HTERT-HM (cell line): ENCODE results near the genes CACNG5 and HELZ.

DNA sequence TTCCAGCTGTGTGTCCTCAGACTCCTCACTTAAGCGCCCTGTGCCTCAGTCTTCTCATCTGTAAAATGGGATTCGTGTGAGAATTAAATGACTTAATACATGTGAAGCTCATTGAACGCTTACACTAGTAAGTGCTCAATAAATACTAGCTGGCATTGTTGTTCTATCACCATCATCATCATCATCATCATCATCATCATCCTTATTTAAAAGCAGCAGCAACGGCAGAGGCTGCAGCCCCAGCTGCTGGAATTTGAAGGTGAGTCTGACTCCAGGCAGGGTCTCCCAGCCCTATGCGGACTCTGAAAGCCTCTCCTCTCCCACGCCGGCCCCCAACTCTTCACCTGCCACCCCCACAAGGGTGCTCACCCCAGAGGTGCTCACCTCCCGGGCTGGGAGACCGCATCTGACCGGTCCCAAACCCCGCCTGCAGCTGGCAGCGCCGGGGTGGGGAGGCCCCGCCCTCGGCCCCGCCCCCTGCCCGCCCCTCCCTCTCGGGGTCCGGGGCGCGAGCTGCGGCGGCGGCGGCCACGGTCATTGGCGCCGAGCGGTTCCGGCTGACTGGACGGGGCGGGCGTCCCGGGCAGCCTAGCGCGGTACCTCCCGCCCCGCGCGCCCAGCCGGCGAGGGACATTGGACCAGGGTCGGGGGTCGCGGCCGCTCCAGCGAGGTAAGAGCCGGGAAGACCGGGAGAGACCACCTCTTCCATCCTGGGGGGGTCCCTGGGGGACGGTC, at the start of gene CACNG5:
TSS of gene CACNG5 (plus strand) at position 537 of the 735 bp plus-strand sequence.
- RRBS, result 5% methylated on average over 35 of the region's 50 CpGs

- RRBS, result no CpG with 5 or more reads among the region's 16 CpGs
Observed at GRCh38 chr17:67043287-67043800, 1.0 kb upstream of the CACNG1 start.

- RRBS, result no CpG with 5 or more reads among the region's 6 CpGs
Observed at GRCh38 chr17:67074268-67075412, 30.3 kb downstream of the CACNG1 start.

DNA sequence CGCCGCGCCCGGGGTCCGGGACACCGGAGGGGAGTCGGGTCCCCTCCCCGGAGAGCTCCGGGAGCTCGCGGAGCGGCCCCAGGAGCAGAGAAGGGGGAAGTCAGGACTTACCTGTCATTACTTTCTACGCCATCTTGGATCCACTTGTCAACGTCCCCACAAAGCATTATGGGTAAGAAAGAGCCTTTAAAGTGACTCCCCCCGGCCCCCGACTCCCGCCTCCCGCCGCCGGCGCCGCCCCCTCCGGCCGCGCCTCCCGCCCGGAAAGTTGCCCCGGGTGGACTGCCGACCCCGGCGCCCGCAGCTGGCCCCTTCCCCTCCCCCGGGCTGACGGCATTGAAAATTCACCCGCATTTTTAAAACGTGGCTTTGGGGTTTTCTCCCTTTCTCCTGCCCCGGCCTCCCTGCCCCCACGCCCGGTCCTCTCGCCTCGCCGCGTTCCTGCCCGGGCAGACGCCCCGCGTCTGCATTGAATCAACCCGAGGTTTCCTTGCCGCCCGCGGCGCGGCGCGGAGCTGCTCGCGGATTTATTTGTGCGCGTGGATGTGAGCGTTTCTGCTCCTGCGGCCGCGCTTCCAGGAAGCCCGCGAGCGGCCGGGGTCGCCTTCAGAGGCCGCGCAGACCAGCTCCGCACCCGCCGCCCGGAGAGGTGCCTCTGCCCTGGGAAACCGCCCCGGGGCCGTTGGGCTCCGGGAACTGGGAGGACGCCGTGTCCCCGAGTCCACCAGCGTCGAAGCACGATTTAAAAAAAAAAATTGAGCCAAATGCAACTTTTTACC, at the start of gene HELZ:
TSS of gene HELZ (minus strand) at position 160 of the 779 bp plus-strand sequence.
- RRBS, result under 1% methylated on average over 17 of the region's 84 CpGs

DNA sequence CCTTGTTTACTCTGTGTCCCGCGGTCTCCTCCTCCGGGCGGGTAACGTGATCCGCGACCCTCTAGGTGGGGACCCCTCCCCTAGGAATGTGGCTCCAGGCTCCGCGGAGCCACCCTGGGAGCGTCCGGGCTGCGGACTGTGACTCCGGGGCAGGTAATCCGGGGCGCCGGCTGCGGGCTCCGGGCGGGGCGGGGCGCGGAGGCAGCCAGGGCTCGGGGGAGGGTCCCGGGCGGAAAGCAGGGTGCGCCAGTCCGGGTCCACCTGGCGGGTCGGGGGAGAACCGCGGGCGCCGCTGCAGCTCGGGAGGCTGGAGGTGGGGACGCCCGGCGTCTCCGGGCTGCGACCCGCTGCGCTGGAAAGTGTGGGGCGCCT, 806 bp upstream of the HELZ start:
- RRBS, result 4% methylated on average over 32 of the region's 42 CpGs

DNA sequence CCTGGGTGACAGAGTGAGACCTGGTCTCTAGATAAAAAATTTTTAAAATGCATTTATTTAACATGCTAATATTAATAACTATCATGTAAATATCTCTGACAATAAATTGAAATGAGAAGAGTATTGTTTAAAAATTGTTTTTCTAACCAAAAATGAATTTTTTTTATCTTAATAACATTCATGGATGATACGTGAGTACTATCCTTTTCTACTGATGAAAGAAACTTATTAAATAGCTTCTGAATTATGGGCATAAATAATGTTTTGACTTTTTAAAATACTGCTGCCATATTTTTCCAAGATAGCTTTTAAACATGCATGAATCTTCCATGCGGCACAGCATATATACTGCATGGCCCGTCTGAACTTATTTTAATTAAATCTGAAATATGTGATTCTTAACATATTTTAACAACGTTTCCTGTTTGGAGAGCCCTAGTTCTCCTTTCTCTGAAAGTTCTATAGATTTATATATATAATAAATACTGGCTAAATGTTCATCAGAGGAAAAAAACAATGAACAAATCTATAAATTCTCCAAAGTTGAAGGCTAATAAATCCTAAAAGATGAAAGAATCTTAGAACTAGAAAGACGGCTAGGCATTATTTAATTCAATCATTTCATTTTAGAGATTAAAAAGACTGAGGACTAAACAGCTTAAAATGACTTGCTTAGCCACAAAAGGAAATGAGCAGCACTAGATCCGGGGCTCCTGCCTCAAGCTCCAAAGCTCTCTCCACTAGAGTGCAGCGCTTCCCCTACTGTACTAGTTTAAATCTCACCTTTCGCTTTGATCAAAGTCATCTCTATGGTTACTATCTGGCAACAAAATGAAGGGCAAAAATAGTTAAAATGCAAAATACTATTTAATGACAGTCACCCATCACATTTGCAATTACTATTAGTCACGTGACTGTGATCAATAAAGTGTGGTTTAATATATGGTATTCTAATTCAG, 6.8 kb downstream of the PSMD12 start:
- RRBS, result no CpG with 5 or more reads among the region's 9 CpGs

GRCh38 chr17:67400140-67400668, 23.1 kb downstream of the PITPNC1 start:
- RRBS, result no CpG with 5 or more reads among the region's 6 CpGs

- RRBS, result no CpG with 5 or more reads among the region's 6 CpGs
Observed at GRCh38 chr17:67402208-67402563, 25.1 kb downstream of the PITPNC1 start.

DNA sequence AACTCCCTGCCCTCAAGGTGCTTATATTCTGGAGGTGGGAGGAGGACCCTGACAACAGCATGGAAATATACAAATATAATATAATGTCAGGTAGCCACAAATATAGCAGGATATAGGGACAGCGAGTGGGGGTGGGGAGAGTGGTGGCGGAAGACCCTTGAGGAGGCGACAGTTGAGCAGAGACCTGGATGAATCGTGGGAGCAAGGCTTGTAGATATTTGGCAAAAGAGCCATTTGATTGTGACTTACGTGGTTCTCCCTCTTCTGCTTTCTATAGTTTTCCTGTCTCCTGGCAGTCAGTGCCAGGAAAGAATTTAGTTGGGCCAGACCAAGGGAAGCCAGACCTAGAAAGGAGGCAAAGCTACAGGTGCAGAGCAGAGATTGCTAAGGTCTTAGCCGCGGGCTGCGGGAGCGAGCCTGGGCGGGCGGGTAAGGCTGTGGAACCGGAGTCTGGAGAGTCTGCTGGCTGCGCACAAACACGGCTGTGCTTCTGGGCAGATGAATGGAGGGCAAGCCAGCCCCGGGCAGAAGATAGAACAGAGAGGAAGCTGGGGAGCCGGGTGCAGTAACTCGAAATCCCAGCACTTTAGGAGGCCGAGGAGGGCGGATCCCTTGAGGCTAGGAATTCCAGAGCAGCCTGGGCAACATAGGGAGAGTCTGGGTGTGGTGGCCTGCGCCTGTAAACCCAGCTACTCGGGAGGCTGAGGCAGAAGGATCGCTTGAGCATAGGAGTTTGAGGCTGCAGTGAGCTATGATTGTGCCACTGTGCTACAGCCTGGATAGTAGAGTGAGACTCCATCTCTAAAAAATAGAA, 56.0 kb downstream of the PITPNC1 start:
- RRBS, result 94% methylated on average over 3 of the region's 22 CpGs

GRCh38 chr17:67444249-67444654, 67.2 kb downstream of the PITPNC1 start:
- RRBS, result no CpG with 5 or more reads among the region's 7 CpGs

DNA sequence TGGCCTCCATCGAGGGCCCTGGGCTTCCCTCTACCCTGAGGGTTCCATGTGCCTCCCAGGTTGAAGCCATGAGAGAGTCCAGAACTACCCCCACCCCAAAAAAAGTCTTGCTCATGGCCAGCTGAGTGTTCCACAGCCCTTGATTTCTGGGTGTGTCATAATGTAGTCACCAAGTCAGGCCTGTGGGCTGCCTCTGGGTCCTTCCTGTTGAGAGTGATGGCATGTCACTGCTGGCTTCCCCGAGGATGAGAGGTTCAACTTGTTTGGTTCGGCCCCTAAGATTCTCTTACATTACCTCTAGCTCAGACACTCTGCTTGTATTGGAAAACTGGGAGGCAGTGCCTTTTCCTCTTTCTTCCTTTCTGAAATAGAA, 100.7 kb downstream of the PITPNC1 start:
- RRBS, result no CpG with 5 or more reads among the region's 3 CpGs

DNA sequence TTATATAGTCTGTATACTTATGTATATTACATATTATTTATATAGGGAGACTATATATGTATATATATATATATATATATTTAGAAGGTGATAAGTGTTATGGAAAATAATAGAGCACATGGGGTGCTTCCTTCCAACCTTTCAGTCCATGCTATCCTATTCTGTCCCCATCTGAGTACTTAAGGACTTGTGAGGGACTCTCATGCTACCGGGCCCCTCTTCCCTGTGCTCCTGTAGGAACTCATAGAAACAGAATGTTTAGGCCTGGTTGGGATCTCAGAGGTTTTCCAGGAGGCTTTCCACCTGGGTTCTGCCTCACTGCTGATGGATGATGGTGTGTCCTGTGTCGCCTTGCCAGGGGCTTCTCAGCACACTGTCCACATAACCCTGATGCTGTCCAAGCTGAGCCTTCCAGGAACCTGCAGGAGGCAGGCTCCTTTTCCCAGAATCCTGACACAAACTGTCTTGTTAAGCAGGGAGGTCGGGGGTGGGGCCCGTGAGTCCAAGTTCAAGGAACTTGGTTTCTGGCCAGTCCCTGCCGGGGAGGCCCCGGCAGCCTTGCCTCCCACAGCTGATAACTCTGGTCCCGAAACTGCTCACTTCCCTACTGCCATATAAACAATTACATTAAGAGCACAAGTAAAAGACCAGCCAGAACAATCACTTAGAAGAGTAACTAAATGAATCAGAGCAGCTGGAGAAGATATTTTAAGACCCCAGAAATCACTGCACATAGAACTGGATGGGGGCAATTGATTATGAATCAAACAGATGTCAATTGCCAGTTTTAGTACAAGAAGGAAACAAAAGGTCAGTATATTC, 169.4 kb downstream of the PITPNC1 start:
- RRBS, result no CpG with 5 or more reads among the region's 7 CpGs

DNA sequence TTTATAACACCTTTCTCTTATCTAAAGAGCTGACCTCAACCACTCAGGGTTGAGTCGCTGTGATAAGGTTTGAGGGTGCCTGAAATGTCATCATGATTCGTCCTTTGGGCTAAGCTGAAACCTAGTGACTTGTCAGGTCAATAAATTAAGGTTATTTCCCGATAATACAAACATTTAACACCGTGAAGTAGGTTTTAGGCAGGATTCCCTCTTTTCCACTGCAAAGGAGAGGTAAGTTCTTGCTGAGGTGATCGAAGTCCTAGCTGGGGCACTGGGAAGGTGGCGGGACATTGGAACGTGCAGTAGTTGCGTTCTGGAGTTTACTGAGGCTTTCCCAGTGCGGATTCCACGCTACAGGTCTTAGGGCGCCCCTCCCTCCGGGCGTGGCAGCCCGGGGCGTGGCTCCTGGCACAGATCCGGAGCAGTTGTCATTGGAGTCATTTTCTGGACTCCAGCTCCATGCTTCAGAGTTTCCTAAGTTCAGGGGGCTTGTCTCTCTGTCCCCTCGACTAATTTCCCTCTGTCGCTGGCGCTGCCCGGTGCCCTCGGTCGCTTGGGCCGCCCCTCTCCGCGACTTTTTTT, 725 bp upstream of the BPTF start:
- RRBS, result 0% methylated on average over 4 of the region's 25 CpGs

DNA sequence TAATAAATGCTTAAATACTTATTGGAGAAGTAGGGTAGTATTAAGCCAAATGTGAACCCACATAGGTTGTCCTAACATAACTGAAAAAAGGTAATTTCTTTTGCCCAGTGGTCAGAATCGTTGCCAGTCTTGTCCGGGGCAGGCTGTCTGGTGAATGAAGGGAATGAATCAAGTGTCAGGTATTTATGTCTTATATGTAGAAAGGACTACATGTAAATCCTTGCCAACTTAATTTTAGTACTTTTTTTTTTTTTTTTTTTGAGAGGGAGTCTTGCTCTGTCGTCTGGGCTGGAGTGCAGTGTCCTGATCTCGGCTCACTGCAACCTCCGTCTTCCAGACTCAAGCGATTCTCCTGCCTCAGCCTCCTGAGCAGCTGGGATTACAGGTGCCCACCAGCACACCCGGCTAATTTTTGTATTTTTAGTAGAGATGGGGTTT, 2.4 kb downstream of the BPTF start:
- RRBS, result no CpG with 5 or more reads among the region's 7 CpGs

DNA sequence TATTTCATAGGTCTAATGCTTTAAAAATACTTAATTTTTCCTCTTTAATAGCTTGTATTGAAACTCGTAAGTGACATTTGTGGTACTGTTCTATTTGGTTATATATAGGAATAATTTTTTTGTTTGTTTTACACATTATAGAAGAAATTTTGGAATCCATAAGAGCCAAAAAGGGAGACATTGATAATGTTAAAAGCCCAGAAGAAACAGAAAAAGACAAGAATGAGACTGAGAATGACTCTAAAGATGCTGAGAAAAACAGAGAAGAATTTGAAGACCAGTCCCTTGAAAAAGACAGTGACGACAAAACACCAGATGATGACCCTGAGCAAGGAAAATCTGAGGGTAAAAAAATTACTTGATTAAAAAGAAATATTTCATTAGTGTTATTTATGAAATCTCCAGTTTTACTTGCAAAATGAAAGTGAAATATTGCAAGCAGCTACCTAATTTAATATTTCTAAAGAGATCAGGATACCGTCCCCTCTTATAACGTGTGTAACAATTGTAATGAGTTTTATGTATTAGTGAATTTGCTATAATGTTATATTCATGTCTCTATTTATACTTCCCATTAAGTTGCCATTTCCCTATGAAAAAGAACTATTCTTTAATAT, 49.5 kb downstream of the BPTF start:
- RRBS, result no CpG with 5 or more reads among the region's 4 CpGs

GRCh38 chr17:67893289-67893797, 68.0 kb downstream of the BPTF start:
- RRBS, result no CpG with 5 or more reads among the region's 4 CpGs

DNA sequence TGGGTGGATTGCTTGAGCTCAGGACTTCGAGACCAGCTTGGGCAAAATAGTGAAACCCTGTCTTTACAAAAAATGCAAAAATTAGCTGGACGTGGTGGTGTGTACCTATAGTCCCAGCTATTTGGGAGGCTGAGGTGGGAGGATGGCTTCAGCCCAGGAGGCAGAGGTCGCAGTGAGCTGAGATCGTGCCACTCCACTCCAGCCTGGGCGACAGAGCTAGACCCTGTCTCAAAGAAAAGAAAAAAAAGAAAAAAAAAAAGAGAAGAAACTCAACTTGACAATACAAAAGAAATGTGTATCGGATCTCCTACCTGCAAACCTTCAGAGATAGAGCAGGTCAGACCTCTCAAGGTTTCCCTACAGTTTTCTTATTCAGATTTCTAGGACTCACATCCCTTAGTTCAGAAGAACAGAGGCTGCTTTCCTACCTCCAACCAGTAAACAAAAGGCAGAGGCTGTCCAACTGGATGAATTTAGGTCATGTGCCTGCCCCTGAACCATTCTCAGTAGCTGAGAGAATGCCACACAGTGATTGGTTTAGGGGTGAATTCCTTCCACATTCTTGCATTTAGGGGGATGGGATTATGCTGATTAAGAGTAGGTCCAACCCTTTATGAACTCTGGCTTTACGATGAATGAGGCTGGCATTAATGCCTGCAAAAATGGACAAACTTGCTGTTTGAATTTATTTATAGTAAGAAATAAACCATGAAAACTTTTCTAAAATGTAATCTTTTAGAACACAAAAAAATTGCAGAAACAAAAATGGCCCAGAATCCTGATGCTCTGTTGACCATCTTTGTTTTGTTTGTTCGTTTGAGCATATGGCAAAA, 1.5 kb upstream of the KPNA2 start:
- RRBS, result no CpG with 5 or more reads among the region's 8 CpGs

DNA sequence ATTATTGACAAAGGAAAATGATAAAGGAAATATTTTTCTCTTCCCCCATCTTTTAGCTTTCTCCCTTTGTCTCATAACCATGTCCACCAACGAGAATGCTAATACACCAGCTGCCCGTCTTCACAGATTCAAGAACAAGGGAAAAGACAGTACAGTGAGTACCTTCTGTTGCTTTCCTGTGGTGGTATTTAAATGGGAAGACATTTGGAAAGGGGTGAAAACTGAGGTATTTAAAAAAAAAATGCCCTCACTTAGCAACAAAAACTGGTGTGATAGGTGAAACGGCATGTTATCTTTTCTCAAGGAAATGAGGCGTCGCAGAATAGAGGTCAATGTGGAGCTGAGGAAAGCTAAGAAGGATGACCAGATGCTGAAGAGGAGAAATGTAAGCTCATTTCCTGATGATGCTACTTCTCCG, 1.5 kb downstream of the KPNA2 start:
- RRBS, result no CpG with 5 or more reads among the region's 6 CpGs

- RRBS, result no CpG with 5 or more reads among the region's 10 CpGs
Observed at GRCh38 chr17:68085943-68086562, 50.5 kb downstream of the KPNA2 start.